Parietal lobe (tissue), 2 donors: ENCODE measurements around a stretch of chr2.

- RAMPAGE, long total RNA, result no peak
Measured at GRCh38 chr2:20179629-20180871, 44.9 kb downstream of the SDC1 start.

GRCh38 chr2:20243142-20243549 lies 18.2 kb upstream of the SDC1 start:
- RAMPAGE, long total RNA, result no peak

GRCh38 chr2:20285394-20285929 lies 60.5 kb upstream of the SDC1 start:
- RAMPAGE, long total RNA, result no peak

DNA sequence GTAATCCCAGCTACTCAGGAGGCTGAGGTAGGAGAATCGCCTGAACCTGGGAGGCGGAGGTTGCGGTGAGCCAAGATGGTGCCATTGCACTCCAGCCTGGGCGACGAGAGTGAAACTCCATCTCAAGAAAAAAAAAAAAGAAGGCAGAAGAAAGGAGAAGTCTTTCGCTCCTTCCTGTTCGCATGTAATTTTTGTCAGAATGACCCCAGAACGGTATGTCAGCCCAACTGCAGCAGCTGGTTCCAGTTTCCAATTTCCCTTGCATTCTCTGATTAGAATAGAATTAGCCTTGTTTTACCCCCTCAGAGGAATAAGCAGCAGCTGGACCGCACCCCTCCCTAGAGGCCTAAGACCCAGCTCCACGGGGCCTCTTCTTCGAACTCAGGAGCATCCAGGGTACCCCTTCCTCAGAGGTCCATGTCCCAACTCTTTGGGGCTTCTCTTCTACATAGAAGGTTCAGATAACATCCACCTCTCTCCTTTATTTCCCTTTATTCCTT lies 7.0 kb upstream of the PUM2 start:
- RAMPAGE, long total RNA, result no peak

DNA sequence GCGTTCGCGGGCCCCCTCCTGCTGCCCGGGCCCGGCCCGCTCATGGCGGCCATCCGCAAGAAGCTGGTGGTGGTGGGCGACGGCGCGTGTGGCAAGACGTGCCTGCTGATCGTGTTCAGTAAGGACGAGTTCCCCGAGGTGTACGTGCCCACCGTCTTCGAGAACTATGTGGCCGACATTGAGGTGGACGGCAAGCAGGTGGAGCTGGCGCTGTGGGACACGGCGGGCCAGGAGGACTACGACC lies 472 bp downstream of the RHOB start:
- RAMPAGE, long total RNA, result no peak

- RAMPAGE, long total RNA, result no peak
Measured at GRCh38 chr2:20495967-20496520, 49.2 kb downstream of the RHOB start.

- RAMPAGE, long total RNA, result no peak
Measured at GRCh38 chr2:20538556-20539177, 91.8 kb downstream of the RHOB start.

DNA sequence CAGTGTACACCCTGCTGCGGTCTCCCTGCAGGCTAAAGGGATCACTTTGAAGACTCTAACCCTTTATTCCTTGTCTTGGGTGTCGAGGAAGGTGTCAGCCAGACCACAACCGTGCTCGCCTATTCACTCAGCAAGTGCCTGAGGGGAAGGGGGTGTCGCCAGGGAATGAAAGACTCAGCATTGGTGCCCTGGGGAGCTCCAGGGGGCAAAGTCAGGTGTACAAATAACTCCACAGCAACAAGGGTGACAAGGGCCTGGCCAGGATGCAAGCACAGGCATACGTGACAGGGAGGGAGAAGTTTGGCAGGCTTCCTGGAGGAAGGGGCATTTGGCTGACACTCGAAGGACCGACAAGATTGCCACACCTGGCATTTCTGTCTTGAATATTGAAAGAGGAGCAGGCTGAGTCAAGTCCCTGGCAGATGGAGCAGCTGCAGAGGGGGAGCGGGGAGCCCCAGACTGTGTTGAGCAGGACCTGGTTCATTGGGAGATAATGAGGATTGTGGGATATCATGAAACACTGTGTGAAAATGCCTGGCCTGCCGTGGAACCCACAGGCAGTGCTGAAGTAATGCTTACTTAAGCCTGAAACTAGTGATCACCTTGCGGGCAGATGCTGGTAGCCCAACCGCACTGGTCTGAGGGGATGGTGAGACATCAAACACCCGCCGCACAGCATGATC lies 93.9 kb downstream of the RHOB start:
- RAMPAGE, long total RNA, result no peak

DNA sequence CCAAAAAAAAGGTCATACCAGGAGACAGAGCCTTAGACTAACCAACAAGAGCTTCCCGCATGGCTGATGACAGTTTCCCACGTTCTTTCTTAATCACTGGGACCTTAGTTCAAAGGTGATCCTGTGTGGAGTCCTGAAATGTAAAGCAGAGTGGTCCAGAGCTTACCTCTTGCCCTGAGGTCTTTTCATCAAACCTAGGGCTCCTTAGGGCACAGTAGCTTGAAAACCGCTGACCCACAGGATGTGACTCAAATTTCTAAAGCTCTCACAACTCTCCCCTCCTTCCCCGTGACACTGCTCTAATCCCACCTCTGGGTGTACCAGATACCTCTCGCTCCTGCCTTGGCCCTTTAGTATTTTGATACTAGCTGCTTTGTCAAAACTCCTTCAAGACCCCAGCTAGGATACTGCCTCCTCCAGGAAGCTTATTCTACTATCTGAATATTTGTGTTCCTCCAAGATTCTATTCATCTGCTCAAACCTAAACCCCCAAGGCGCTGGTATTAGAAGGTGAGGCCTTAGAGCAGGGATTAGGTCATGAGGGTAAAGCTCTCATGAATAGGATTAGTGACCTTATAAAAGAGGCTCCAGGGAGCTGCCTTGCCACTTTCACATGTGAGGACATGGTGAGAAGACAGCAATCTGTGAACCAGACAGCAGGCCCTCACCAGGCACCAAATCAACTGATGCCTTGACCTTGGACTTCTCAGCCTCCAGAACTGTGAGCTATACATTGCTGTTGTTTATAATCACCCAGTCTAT lies 54.9 kb downstream of the HS1BP3 start:
- RAMPAGE, long total RNA, result no peak

DNA sequence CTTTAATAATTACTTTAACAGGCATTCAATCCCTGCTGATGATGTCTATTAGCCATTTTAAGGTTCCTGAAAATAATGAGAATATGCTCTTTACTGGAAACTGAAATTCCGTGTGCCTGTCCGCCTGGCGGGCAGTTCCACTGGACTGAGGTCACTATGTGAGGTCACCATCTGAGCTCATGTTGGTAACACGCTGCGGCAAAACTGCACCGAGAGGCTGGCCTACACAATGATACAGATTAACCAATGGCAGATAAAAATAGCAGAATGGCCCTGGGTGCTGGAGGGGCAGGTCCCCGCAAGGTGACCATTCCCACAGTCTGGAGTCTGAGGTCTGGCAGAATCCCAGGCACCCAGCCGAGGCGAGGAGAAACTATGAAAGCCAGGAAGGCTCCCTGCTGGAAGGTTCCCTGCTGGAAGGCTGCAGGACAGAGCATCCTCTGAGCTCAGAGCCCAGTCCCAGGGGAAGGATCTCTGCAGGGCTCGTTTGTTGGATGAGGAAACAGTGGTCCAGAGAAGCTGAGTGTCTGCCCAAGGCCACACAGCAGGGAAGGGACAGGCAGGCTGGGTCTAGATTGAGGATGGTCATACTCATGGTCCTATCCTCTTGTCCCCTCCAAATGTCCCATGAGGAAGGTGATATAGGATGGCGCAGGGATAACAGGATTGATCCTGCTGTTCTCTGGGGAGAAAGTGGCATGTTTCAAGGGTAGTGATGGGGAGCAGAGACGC lies 24.8 kb downstream of the HS1BP3 start:
- RAMPAGE, long total RNA, result no peak

DNA sequence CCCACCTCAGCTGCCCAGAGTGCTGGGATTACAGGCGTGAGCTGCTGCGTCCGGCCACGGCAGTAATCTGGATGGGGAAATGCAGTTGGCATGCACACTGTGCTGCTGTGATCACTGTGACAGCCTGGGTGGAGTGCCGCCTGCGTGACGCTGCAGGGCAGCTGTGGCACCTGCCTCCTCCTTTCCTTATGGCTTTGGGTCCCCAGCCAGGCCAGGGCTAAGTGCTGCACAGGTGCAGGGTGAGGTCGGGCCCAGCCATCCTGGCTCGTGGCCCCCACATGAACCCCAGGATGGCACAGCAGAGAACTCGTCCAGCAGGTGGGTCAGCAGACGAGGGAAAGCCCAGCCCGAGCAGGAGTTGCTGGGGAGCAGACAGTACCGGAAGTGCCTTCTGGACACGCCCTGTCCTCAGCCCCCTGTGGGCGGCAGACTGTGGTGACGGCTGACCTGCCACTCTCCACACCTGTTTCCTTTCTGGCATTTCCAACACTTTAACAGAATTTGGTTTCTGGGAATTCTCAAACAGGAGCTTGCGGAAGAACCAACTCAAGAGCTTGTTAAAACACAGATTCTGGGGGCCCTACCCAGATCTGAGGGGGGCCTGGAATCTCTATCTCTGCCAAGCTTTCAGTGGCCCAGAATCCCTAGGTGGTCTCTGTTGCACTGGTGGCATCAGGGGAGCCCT lies 17.0 kb downstream of the HS1BP3 start:
- RAMPAGE, long total RNA, result no peak

DNA sequence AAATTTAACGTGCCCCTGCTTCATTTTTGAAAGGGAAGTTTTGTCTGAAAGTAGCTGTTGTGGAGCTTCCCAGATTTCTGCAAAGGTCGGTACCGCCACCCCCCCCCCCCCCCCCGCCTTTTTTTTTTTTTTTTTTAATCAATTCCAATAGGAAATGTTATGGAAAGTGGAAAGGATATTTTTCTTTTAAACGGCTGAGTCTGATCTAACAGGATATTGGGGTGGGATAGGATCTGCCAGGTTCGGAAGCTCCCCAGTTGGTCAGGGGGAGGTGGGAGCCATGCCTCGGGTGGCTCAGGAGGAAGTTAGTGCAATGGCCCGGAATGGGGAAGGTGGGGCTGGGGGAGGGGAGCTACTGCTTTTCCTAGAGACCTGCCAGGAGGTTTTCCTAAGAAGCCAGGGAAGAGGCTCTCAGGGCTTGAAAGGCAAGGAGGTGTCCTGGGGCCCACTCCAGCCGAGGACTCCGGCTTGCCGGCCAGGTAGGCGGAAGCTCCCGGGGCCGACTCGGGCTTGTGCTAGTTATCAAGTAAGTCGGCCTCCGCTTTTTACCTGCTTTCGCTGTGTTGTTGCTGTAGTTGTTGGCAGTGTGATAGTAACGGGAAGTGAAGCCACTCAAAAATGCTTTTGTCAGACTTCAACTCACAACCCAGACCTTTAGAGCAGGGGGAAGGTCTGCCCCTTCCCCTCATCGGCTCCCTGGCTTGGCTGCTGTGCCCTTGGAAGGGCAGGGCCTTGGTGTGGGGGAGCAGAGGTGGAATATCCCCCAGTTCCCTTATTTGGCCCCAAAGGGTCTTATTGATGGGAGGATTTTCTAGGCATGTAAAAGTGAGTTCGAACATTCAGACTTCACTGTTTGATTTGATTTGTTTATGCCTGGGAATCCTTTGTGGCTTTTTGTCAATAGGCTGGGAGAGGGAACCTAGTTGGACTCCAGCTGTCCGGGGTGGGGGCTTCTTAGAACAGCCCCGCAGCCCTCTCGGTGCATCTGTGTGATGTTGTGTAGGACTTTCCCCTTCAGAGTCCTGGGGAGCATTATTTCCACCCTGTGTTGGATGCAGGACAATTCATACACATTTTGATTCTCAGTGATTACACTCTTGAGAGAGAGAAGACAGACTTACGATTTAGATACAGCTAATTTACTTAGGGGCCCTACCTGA lies 5.4 kb downstream of the GDF7 start:
- RAMPAGE, long total RNA, result no peak

DNA sequence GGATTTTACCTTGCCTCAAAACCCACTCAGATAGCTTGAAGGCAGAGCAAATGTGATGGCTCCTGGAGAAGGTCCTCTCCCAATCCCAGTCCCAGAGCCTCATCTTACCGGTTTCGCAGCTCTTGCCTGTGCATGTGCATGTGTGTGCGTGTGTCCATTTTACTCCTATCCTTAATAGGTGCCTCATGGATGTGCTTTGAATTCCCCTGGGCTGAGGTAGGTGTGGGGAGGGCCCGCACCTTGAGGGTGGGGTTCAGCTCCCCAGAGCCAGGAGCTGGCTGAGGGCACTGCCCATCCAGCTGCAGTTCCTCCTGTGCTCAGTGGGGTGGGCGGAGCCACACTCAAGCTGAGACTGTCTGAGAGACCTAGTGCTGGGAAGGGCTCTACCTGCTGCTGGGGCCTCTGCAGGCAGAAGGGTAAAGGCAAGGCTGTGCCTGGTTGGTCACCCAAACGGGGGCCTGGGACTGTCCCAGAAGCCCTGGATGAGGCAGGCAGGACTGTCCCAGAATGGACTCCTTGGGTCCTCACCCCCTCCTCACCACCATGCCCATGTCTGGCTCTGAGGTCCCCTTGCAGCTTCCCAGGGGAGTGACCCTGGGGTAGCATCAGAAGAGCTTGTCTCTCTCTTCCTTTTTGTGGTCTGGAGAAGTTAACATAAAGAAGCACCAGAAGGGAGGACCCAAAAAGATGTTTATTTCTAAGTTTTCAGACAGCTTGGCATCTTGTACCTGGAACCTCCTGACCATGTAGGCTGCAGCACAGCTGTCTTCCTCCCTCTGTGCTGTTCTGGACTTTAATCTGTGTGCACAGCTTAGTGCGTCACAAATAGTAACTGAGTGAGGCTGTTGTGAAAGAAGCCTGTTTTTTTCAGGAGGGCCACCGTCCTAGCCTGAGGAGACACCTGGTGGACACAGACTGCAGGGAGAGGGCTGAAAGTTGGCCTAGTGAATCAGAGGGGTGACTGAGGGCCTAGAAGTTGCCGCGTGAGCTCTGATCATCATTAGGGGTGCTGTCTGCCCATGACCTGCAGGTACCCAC lies 9.0 kb downstream of the GDF7 start:
- RAMPAGE, long total RNA, result no peak

GRCh38 chr2:20689263-20689536 lies 22.3 kb downstream of the GDF7 start:
- RAMPAGE, long total RNA, result no peak

DNA sequence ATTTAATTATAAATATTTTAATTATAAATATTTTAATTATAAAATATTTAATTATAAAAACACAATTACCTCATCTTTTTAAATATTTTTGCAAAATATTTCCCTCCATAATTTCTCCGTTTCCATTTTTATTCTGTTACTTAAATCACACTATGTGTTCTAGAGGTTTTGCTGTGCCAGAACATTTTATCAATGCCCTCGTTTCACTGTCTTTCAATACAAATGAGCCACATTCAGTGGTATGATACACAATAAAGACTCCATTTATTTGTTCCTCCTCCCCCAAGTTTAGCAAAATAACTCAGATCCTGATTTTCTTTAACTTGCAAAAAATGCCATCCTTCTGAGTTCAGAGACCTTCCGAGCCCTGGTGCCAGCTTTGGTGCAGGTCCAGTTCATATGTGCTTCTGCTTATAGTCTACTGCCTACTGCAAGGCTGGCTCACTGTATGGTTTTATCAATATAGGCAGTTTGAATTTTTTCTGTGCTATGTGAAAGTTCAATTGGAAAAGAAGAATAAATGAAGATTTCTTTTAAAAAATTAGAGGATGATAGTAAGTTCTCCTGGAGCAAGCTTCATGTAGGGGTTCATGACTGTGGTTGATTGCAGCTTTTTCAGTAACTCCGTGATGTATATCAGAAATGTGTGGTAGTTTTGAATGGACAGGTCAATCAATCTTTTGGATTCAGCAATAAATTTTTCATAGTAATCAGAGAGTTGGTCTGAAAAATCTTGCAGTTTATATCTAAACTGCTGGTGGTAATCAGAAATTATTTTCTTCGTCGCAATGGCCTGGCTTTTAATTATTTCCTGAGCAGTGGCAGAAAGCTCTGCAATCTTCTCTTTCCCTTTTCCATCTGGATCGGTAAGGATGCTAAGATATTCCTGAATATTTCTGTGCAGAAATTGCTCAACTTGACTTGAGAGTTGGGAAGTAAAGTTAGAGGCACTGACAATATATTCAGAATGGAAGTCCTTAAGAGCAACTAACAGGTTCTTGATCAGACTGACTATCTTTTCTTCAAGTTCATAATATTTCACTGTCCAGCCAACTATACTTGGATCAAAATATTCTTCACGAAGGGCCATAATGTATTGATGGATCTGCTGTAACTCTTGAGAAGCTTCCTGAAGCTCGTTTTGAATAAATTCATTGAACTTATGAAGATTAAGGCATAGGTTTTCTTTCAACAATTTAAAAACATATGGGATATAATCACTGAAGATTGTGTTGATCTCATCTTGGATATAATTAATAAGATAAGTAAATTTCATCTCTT lies 42.2 kb downstream of the APOB start:
- RAMPAGE, long total RNA, result no peak

DNA sequence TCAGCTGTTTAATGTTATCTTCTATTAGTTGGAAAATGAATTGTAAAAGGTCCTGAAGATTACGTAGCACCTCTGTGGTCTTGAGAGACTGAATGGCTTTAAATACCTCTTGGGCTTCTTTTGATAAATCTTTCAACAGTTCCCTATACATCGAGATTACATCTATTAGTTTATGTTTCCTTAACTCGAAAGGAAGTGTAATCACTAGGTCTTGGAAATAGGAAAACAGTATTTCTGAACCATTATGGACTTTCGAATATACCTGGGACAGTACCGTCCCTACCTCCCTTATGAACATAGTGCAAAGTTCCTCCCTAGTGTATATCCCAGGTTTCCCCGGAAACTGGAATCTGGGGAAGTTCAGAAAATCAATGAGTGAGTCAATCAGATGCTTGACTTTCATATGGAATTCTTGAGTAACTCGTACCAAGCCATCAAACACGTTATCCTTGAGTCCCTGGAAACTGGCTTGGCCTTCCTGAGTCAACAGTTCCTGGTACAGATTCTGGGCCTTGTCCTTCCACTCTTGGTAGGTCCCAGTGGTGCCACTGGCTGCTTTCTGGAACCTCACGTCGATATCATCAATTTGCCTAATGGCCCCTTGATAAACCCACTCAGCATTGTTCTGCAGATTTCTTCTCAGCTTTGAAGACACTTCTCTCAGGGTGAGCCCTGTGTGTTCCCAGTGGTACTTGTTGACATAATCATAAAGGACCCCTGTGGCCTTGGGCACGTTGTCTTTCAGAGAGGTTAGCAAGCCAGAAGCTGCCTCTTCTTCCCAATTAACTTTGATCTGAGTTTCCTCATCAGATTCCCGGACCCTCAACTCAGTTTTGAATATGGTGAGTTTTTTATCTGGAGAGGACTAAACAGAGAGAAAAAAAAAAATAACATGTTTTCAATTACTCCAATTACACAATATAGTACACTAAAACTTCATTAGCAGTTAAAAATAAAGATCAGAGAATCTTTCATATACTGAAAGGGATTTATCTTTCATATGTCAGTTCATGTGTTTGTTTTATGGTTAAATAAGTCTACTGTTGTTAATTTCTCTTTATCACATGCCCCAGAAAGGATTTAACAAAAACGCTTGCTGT lies 41.1 kb downstream of the APOB start:
- RAMPAGE, long total RNA, result no peak

GRCh38 chr2:21020713-21021838 lies 22.8 kb downstream of the APOB start:
- RAMPAGE, long total RNA, result no peak

GRCh38 chr2:21097092-21097652 lies 26.6 kb upstream of the TDRD15 start:
- RAMPAGE, long total RNA, result no peak

DNA sequence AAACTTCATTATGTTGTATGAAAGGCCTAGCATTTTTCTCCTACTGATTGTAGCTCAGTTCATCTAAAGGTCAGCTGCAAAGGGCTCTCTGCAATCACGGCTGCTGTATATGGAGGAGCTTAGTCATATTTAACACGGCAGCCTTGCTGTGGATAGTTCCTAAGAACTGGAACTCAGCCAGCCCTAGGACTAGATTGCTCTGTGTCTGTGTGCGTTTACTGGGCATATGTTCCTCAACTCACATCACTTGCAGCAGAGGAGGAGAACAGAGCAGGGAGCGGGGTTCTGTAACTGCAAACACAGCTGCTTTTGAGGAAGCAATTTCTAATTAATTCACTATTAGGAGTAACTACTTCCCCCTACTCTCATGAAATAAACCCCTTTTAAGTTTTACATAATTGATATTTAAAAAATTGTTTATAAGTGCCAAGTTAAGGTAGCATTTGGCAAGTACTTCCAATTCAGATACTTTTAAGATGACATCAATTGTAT lies 1103.8 kb upstream of the KLHL29 start:
- RAMPAGE, long total RNA, result no peak

- RAMPAGE, long total RNA, result no peak
Measured at GRCh38 chr2:23248202-23248643, 136.8 kb upstream of the KLHL29 start.